ENCODE results near the genes UBR7, ASB2 and IFI27L1.

DNA sequence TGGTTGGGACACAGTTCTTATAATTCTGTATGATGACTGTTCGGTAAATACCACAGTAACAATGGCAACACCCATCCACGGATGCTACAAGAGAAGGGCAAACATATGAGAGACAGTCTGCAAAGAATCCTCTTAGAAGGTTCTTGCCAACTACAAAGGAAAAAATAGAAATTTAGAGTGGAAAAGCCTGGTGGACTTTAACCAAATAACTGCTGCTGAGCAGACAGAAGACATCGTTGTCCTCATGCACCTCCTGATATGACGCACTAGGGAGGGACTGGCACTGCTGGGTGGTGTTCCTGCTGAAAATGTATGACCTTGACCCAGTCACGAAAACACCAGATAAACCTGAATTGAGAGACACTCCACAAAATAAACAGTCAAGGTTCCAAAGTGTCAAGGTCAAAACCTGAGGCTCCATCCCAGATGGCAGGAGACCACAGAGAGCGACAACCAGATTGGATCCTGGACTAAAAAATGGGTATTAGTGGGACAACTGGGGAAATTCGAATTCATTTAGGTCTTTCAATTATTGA lies 61.9 kb downstream of the CHGA start:
- PRO-cap = no peak
- RAMPAGE, long total RNA, 2 experiments = no peak in any of the 2 experiments

- PRO-cap = unidirectional peak, minus-strand start at chr14:93017423
- RAMPAGE, long total RNA, 2 experiments = no peak in any of the 2 experiments
Observed at GRCh38 chr14:93017212-93018057, 94.5 kb downstream of the CHGA start.

DNA sequence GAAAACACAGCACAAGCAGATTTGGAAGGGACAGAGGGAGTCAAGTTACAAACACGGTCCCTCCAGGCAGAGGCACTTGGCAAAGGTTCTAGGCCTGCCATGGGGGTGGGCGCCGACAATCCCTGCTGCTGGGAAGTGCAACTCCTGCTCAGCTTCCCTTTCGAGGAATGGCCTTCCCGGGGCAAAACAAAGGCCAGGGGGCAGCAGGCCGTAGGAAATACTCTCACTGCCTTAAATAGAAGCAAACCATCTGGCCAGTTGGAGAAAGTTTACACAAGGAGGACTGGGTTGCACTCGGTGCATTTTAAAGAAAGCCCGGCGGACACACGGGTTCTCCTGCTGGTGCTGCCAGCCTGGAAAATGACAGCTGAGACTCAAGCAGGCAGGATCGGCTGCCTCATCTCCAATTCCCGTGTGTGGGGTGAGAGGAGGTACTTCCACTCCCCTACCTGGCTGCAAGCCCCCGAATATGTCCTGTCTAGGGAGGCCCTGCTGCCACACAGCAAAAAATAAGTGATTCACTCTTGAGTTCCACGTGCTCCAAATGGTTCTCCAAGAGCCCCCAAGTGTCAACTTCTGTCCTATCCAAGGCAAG lies 65.7 kb downstream of the ITPK1 start:
- PRO-cap = unidirectional peak, plus-strand start at position 302 of the sequence
- RAMPAGE, long total RNA, 2 experiments = no peak in any of the 2 experiments

- PRO-cap = no peak
- RAMPAGE, long total RNA, 2 experiments = no peak in any of the 2 experiments
Observed at GRCh38 chr14:93062740-93063162, 53.0 kb downstream of the ITPK1 start.

GRCh38 chr14:93181955-93182332 lies 2.8 kb downstream of the MOAP1 start:
- PRO-cap = no peak
- RAMPAGE, long total RNA, 2 experiments = no peak in any of the 2 experiments

- PRO-cap = bidirectional peak, plus-strand start at chr14:93207281, minus-strand start at chr14:93207065
- RAMPAGE, long total RNA, 2 experiments = start-site peak on the plus strand in 2 of 2 experiments, at chr14:93207265-93207290 at its widest, 97 to 124 reads per replicate
Observed at GRCh38 chr14:93207166-93207884, at the start of gene UBR7. Gene UBR7 (plus strand): TSS chr14:93207256.

DNA sequence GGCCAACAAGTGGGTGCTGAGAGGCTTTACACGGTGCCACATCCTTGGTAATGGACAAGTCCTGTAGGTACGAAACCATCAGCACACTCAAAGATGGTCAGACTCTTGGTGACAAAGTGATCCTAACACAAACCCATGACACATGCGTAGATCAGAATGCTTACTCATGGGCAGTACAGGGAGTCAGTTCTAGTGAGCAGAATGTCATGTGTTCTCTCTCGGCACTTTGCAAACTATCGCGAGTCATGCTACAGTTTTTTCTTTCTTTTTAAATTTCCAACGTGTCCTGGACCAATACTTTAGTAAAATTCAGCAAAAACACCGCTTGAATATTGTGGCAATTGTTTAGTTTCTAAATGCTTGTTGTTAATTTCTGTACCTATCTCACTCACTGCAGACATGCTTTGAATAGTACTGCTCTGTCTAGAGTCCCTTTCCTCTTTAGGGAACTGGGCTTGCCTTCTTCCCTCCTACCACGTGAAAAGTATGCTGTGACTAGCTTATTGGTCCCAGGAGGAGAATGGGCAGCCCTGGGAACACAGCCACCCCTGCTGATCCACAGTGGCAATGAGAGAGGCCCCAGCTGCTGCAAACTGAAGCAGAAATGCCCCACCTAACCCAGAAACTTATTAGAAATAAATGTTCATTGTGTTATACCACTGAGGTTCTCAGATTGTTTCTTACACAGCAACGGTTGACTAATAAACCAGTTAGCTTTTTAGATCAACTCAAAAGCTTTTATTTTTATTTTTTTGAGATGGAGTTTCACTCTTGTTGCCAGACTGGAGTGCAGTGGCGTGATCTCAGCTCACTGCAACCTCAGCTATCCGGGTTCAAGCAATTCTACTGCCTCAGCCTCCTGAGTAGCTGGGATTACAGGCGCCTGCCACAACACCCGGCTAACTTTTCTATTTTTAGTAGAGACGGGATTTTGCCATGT lies 62.6 kb downstream of the UBR7 start:
- PRO-cap = no peak
- RAMPAGE, long total RNA, 2 experiments = no peak in any of the 2 experiments

DNA sequence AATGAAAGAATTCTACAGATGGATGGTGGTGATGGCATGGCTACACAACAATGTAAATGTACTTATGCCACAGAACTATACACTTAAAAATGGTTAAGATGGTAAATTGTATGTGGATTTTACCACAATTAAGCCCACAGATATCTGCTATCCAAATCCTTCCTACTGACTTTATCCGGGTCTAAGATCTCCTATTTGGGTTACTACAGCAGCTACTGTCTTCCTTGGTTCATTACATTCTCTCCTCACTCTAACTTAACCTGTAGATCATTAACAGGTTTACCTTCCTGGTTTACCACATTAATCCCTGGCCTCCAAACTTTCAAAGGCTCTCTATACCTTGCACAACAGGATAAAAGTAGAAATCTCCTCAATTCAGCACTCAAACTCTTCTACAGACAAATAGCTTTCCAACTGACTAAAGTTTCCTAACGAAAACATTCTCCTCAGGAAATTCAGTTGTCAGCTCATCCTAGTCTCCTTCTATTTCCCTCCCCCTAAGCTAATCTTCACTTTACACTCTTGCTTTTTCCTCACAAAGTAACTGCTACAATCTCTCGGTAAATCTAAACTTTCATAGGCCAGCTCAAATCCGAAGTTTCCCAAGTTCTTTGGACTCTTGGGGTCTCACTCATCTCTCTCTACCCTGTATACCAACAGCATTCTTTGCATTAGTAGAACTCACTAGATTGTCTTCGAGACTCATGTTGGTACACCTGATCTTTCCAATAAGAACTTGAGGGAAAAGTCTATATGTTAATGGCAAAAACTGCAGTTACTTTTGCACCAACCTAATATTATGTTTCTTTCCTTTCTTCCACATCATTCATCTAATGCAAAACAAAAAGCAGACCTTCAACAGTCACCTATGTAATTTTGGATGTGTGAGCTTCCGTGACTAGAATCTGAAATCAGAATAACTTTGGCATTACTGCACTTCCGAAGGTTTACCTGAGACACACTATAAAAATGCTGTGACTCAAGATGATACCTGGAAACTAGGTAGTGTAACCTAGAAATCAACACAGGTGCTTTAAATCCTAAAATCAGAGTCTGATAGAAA lies 2.7 kb downstream of the BTBD7 start:
- PRO-cap = no peak
- RAMPAGE, long total RNA, 2 experiments = no peak in any of the 2 experiments

DNA sequence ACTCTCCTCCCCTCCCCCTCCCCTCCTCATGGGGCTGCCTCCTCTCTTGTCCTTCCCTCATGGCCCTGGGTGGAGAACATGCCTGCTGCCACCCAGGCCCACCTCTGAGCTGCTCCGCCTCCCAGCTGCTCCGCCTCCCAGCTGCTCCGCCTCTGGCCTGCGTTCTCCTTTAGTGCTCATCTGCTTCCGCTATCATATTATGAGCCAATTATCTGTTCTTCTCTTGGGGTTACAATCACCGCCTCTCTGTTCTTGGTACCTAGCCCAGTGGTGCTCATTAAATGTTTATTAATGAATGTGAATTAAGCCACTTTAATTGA lies 32.1 kb upstream of the FAM181A start:
- PRO-cap = no peak
- RAMPAGE, long total RNA, 2 experiments = no peak in any of the 2 experiments

DNA sequence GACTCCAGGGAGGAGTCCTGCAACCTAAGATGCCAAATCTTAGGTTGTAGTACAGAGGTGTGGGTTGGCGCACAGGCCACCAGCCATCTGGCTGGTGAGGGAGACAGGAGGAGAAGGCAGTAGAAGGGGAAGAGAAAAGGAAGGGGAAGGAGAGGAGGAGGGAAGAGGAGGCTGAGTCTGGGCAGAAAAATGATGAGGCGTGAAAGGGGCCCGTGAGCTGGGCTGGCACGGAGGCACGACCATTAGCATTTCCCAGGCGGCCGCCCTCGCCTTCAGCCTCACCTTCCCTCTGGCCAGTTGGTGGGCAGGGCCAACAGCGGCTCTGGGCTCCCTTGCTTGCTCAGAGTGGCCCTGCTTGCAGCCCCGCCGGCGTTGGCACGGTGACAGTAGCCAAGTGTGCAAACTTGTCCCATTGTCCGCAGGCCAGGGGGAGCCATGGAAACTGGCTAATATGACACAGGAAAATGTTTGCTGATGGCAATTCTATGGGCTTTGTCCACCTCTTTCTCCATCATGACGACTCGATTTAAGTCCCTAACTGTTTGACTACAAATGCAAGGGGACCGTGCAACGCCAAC lies 1.1 kb upstream of the FAM181A start:
- PRO-cap = no peak
- RAMPAGE, long total RNA, 2 experiments = no peak in any of the 2 experiments

GRCh38 chr14:93972757-93973261 lies 3.6 kb downstream of the ASB2 start:
- PRO-cap = no peak
- RAMPAGE, long total RNA, 2 experiments = no peak in any of the 2 experiments

GRCh38 chr14:93975829-93976950 lies at the start of gene ASB2:
Gene ASB2 (minus strand): TSS chr14:93976570.
- PRO-cap = bidirectional peak, plus-strand start at chr14:93976202, minus-strand start at chr14:93976089; bidirectional peak, plus-strand start at chr14:93976878, minus-strand start at chr14:93976739
- RAMPAGE, long total RNA, 2 experiments = start-site peak on the plus strand in 1 of 2 experiments, at chr14:93976854-93976875 at its widest, 6 reads per replicate; start-site peak on the minus strand in 2 of 2 experiments, at chr14:93976557-93976745 at its widest, 127 to 466 reads per replicate

- PRO-cap = no peak
- RAMPAGE, long total RNA, 2 experiments = no peak in any of the 2 experiments
Observed at GRCh38 chr14:93976951-93977547, 679 bp upstream of the ASB2 start.

DNA sequence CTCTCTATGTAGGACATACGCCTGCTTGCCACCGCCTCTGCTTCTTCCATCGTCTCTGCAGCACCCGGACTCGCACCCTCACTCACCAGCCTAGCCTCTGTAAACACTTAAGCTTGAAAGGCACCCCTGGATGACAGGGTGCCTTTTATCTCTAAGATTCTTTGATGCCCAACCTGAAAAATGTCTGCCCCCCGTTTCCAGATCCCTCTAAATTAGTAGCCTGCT lies 19.0 kb downstream of the OTUB2 start:
- PRO-cap = no peak
- RAMPAGE, long total RNA, 2 experiments = no peak in any of the 2 experiments

DNA sequence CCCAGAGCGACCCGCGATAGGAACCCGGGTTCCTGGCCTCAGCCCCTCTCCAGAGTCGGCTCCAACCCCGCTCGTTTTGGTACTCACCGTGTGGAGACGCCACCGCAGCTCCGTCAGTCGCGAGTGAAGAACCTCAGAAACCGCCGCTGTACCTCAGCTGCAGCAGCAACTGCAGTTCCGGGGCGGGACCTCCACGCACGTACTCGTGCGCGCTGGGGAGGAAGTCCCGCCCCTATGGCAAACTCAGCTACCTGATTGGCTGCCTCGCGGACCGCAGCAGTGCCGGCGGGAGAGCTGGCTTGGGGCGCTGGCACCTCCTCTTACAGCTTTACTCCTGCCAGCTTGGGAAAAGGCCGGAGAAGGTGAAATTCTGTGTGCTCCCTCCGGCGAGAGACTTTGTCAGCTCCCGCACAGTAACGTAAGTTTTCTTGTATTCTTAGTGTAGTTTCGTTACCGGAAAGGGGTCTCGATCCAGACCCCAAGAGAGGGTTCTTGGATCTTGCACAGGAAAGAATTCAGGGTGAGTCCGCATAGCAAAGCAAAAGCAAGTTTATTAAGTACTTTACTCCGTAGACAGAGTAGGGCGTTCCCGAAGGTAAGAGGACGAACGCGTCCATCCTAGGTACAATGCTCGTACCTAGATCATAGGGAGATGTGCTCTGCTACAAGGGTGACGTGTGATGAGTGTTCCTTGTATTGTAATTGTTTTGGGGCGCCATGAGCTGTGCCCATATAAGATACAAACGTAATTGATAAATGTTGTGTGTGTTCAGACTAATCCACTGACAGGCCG lies at the start of gene IFI27L1:
Gene IFI27L1, plus strand, starts transcription at position 279 of the 793 bp plus-strand sequence.
- PRO-cap = bidirectional peak, plus-strand start at position 279 of the sequence, minus-strand start at position 177 of the sequence
- RAMPAGE, long total RNA, 2 experiments = start-site peak on the plus strand in 1 of 2 experiments, centred at position 278 of the sequence, 24 reads per replicate; start-site peak on the minus strand in 2 of 2 experiments, centred at positions 149 to 152 of the sequence, 918 to 2,780 reads per replicate

DNA sequence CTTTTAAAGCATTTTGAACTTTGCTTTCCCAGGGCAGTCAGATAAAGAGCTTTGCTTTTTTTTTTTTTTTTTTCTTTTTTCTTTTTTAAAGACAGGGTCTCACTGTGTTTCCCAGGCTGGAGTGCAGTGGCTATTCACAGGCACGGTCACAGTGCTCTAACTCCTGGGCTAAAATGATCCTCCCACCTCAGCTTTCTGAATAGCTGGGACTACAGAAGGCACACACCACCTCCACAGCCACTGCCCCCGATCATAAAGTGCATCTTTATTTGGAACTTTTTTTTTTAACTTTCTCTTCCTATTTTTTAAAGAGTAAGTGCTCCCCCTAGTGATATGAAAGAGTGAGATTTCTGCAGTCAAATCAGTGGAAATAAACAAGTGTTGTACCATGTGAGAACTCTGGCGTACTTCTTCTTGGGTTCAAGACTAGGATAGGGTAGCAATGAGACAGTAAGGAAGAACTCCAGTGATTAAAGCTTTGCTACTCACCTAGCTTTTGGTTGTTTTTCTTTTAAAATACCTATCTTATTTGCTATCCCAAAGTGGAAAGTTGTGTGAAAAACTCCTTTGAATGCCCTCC lies 6.5 kb downstream of the PPP4R4 start:
- PRO-cap = no peak
- RAMPAGE, long total RNA, 2 experiments = no peak in any of the 2 experiments

DNA sequence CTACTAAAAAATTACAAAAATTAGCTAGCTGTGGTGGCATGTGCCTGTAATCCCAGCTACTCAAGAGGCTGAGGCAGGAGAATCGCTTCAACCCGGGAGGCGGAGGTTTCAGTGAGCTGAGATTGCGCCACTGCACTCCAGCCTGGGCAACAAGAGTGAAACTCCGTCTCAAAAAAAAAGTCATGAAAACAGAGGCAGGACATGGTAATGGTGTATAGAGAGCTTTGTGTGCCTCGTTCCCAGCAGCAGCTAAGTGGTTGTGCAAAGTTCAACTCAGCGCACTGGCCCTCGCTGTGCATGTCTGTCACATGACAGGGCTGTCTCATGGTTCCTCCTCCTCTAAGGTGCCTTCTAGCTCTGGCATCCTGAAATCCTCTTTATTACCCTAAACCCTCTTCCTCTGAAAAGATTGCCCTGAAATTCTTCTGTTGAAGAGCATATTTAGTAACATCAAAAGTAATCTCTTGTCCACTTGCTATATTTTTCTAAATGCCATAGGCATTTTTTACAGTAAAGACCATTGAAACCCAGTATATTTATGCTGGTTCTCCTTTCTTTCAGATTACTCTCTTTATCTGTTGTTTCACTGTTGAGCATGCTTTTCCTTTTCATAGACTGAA lies 15.8 kb downstream of the SERPINA10 start:
- PRO-cap = no peak
- RAMPAGE, long total RNA, 2 experiments = no peak in any of the 2 experiments

GRCh38 chr14:94290757-94291103 lies 2.3 kb downstream of the SERPINA10 start:
- PRO-cap = no peak
- RAMPAGE, long total RNA, 2 experiments = no peak in any of the 2 experiments

DNA sequence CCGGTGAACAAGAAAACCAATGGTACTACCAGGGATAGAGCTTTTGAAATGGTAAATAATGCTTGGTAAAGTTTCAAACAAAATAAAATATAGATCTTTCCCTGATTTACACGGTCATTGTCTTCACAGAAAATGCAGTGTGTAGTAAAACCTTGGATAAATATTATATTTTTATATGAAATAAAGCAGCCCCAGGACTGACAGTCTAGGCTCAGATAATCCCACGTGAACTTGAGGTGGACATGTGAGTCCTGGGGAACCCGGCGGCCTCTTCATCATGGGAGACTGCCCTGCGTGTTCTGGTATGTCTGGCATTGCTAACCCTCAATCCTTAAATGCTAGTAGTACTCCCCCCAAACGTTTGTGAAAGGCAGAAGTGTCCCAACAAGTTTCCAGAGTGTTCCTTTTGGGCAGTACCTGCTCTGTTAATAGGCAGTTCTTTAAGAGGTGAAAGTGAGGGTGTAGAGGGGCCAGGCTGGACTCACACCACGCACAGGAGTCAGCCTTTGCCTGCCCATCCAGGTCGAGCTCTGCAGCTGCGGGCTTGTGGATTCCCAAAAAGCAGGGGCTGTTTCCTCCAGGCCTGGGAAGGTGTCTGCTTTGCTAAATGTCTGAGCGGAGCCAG lies 1.1 kb upstream of the SERPINA10 start:
- PRO-cap = no peak
- RAMPAGE, long total RNA, 2 experiments = no peak in any of the 2 experiments

DNA sequence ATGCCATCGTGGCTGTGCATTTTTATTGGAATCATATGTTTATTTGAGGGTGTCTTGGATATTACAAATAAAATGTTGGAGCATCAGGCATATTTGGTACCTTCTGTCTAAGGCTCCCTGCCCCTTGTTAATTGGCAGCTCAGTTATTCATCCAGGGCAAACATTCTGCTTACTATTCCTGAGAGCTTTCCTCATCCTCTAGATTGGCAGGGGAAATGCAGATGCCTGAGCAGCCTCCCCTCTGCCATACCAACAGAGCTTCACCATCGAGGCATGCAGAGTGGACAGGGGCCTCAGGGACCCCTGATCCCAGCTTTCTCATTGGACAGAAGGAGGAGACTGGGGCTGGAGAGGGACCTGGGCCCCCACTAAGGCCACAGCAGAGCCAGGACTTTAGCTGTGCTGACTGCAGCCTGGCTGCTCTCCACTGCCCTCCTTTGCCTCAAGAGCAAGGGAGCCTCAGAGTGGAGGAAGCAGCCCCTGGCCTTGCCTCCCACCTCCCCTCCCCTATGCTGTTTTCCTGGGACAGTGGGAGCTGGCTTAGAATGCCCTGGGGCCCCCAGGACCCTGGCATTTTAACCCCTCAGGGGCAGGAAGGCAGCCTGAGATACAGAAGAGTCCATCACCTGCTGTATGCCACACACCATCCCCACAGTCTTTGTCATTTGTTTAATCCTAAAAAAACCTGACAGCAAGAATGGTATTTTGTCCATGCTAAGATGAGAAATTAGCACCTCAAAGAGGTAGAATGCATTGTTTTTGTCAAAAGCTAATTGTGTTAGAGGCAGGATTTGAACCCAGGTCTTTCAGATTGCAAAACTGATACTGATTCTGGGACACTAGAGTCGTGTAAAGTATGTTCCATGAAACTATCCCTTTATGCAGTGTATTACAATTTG lies 6.8 kb downstream of the SERPINA1 start:
- PRO-cap = no peak
- RAMPAGE, long total RNA, 2 experiments = no peak in any of the 2 experiments